Mucosa of descending colon (tissue), 1 donor: ENCODE measurements around a stretch of chr9.

GRCh38 chr9:119282953-119283662 is 86.1 kb downstream of the BRINP1 start:
- PRO-cap: no peak

DNA sequence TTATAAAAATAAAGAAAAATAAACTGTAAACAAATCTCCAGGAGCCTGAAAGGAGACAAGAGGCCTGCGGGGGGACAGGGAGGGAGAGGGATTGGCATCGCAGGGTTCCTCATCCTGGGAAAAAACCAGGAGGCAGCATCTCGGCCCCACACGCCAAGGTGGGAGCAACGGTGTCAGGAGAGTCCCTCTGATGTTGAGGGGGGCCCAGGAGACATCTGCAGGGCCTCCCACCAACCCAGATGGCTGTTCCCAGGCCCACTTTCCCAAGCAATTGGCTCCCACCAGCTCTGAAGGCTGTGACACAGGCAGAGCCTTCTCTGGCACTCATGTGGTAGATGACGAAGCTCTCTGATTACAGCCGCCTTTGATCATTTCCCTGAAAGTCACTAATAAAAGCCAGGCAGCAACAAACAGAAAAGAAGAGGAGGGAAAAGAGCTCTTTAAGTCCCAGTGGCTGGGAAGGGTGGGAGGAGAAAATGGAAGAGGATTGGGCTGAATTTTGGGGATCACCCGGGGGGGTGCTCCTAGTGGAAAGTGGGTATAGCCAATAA is 226.5 kb downstream of the CDK5RAP2 start:
- PRO-cap: no peak

DNA sequence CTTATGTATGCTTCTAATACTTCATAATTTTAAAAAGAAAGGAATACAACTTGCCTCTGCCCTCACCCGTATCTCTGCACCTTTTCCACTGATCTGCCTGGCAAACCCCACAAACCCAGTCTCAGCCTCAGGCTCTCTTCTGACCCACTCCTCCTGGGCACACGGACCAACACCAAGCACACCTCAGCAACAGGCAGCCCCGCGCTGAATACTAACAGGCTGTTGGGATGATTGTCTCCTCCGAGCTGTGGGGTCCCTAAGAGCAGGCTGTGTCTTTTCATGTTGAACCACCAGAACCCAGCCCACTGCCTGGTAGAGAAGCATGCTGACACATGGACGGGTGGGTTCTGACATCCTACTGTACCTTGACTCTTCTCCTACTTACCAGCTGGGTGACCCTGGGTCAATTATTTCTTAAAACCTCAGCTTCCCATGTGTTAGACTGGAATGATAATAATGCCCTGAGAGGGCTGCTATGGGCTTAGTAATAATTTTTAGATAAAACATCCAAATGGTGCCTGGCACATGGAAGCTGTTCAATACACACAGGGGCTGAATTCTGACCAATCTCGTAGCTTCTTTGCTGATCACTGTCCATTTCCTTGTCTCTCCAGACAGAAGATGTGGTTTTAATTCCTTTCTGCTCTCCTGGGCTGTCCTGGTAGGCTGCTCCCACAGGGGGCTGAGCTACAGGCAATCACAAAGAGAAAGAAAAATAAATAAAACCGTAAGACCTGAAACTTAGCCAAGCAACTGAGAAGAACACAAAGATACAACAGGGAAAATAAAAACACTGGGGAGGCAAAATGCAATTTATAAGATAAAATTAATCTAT is 136.7 kb downstream of the CDK5RAP2 start:
- PRO-cap: no peak

GRCh38 chr9:120474758-120475670 is 105.0 kb downstream of the CDK5RAP2 start:
- PRO-cap: no peak

DNA sequence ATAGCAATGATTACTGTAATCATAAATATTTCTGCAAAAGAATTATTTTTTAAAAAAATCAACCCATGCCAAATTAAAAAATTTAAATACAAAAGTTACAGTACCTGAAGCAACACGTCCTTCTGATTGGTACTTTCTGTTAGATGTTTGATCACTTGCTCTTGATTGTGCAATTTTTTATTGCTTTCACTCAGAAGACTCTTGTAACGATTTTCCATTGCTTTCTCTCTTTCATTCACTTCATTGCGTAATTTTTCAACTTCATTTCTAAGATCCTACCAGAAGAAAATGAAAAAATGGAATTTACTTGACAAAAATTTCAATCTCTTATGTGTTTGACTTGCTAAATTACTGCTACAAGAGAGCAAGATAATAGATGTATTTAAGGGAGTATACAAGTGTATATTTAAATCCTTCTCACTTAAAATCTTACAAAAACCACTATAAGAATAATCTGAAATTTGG is 88.7 kb downstream of the CDK5RAP2 start:
- PRO-cap: no peak

GRCh38 chr9:120524854-120525197 is 55.1 kb downstream of the CDK5RAP2 start:
- PRO-cap: no peak

- PRO-cap: no peak
These were observed 51.4 kb downstream of the CDK5RAP2 start for GRCh38 chr9:120528504-120528968.

- PRO-cap: no peak
These were observed 2.0 kb downstream of the MEGF9 start for GRCh38 chr9:120712108-120712809.

DNA sequence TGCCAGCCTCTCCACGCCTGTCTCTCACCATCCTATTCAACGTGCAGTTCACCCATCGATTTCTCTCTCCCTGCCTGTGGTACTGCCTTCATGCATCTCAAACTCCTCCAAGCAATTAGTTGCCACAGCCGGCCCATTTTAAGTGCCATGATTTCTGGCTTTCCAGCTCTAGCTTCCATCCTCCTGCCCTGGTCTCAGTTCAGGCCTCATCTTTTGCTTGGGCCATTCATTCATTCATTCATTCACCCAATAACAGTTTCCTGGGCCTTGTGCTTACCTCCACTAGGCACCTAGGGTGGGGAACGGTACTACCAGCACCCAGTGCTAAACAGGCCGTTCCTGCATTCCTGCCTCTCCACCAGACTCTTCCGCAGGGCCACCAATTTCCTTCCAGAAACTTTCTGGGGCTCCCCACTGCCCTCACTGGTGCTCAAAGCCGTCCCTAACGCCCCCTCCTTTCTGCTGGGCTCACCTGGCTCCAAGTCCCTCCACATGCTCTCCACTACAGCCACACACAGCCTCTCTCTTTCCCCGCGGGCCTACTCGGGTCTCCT is 1.5 kb downstream of the PHF19 start:
- PRO-cap: no peak

DNA sequence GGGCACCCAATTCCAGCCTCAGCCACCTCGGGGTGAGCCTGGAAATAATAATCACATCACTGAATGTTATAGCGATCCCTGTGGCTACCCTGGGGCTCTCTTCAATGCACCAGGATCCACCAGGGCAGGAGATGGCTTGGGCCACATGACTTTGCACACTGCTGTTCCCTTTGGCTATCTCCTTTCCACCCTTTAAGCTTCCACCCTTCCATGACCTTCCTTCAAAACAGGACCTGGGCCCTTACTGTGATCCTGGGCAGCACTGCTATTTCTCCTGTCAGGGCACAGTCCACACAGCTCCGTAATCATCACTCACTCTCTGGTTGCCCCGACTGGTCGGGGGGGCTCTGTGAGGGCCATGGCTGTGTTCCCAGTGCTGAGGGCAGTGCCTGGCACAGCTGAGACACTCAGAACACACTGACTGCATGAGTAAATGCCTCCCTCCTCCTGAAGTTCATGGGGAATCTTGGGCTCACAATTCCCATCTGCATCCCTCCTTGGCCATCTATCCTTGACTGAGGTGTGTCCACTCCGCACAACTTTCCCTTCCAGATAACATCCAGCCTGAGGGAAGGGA is 12.2 kb downstream of the TRAF1 start:
- PRO-cap: no peak

GRCh38 chr9:120924465-120925383 is 1.9 kb downstream of the TRAF1 start:
- PRO-cap: no peak

- PRO-cap: no peak
These were observed 429 bp upstream of the TRAF1 start for GRCh38 chr9:120927028-120927422.

GRCh38 chr9:120942338-120943213 is 16.0 kb upstream of the TRAF1 start:
- PRO-cap: no peak

DNA sequence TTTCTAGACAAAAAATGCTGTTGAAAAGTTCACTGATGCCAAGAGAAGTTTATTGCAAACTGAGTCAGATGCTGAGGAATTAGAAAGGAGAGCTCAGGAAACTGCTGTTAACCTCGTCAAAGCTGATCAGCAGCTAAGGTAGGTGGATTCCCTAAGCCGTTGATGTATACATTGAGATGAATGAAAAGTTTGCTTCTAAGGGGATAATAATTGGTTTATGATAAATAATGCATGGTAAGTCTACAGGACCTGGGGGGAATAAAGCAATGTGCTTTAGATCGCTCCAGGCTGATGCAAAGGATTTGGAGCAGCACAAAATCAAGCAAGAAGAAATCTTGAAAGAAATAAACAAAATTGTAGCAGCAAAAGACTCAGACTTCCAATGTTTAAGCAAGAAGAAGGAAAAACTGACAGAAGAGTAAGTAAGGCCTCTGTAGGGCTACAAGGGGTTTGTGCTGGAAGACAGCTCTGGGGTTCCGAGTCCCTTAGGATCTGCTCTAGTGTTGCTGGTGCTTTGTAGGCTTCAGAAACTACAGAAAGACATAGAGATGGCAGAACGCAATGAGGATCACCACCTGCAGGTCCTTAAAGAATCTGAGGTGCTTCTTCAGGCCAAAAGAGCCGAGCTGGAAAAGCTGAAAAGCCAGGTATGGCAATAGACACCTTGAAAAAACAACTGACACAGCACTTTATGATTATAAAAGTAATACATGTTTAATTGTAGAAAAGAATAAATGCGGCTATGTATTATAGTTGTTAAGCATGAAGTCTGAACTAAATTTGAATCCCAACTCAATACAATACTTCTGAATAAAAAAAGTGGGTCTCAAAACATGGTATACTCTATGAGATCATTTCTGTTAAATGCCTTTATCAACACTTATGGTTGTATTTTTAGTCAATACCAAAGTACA is 43.9 kb downstream of the RAB14 start:
- PRO-cap: no peak

DNA sequence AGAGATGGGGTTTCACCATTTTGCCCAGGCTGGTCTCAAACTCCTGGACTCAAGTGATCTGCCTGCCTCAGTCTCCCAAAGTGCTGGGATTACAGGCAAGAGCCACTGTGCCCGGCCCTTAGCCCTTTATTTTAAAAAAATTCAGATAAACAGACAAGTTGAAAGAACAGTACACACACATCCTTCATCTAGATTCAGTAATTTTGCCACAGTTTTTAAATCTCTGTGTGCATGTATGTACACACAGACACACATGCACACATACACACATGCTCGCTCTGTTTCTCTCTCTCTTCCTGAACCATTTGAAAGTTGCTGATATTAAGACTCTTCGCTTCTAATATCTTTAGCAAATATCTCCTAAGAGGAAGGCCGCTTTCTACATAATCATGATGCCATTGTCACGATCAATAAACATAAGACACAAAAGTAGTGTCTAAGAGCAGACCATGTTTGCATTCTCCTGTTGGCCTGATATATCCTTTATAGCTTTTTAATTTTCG is 27.0 kb upstream of the RAB14 start:
- PRO-cap: no peak

GRCh38 chr9:121271901-121272499 is 4.0 kb downstream of the GSN start:
- PRO-cap: unidirectional peak, minus-strand start at chr9:121272080; unidirectional peak, minus-strand start at chr9:121272147

- PRO-cap: no peak
These were observed 14.7 kb downstream of the GSN start for GRCh38 chr9:121282553-121283226.

DNA sequence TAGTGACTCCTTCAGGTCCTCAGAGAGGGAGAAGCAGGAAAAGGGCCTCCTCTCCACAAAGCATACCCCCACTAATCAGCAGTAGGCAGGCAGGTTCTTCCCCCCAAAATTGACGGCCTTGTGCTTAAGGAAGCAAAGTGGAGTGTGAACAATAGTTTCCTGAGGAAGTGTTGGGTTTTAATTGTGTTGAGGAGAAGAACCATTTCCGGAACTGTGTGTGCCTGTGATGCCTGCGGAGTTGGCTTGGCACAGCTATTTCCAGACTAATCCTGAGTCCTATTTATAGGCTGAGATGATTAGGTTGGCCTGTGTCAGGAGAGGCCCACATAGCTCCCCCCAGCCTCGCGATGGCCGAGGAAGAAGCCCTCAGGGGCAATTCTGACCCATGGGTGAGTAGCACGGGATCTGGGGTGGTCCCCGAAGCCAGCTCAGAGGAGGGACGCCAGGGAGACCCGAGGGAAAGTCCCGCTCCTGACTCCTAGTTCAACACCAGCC is 17.9 kb downstream of the GSN start:
- PRO-cap: no peak

DNA sequence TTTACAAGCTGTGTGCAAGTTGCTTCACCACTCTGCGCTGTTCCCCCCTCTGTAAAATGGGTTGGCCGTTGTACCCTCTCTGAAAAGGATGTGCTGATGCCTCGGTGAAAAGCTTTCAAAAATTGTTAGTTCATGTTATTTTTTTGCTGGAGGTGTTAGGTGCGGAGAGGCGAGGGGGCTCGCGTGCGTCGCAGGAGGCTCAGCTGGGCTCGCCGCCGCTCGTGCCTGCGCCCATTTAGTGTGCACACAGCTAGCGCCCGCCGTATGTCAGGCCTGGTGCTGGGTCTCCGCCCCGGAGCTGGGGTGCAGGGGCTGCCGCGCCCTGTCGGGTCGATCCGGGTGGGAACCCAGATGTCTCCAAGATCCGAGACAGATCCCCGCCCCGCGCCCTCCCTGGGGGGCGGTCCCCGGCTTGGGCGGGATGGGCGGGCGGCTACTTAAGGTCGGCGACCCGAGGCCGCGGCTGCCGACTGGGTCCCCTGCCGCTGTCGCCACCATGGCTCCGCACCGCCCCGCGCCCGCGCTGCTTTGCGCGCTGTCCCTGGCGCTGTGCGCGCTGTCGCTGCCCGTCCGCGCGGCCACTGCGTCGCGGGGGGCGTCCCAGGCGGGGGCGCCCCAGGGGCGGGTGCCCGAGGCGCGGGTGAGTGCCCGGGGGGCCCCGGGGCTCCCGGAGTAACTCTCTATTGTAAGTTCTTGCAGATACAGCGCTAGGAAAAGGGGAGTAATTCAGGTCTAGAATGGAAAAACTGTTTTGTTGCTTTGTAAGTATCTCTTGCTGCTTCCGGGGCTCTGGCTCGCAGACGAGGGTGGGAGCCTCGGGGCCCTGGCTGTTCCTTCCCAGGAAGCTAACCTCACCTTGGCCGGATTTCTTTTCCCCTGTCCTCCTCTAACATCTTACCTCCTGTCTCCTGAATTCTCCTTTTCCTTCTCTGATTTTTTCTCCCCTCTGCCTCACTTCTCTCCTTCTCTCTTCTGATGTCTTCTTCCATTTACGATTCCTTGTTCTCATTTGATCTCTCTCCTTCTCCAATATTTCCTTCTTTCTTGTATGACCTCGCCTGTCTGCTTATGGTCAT is 31.7 kb downstream of the GSN start:
- PRO-cap: bidirectional peak, plus-strand start at position 466 of the sequence, minus-strand start at position 237 of the sequence

- PRO-cap: no peak
These were observed 41.1 kb downstream of the GSN start for GRCh38 chr9:121308950-121309520.